ENCODE results near the genes DMAP1, EIF2B3, TOE1 and TSPAN1.

- RRBS: 2% methylated on average over 6 of the region's 45 CpGs
CAGE:
- cytosol, long polyA plus RNA: no peak
- long polyA plus RNA: no peak
- nucleus, long polyA plus RNA: no peak
Measured at GRCh38 chr1:44213143-44214145, at the start of gene DMAP1. DMAP1 (plus strand) TSS chr1:44213471.

DNA sequence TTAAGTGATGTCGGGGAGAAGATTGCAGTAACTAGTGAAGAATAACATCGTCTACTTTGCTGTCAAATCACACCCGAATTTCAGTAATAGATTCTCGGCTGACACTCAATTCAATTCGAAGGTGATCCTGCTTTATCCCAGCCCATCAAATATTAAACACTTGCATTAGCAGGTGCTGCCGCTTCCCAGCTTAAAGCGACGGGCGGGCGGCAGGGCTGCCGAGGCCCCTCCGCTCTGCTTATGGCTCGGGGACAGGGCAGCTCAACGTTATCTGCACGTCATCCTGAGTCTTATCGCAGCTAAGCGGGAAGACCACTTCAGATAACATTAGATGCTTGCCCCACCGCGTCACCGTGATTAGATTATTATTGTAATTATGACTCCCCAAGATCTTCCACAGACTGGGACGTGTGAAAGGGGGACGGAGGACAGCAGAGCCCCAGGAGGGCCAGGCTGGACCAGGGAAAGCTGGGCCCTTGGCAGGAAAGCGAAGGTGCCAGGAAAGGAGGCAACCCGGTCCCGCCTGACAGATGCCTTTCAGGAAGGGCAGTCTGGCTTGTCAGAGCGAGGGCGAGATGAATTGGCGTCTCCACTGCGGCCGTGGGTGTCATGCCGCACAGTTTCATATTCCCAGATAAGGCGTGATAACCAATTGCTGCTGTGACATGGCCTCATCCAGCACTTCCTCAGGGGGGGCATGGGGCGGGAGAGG is 36.9 kb downstream of the DMAP1 start:
- RRBS: no CpG with 5 or more reads among the region's 33 CpGs
CAGE:
- cytosol, long polyA plus RNA: no peak
- long polyA plus RNA: no peak
- nucleus, long polyA plus RNA: no peak

DNA sequence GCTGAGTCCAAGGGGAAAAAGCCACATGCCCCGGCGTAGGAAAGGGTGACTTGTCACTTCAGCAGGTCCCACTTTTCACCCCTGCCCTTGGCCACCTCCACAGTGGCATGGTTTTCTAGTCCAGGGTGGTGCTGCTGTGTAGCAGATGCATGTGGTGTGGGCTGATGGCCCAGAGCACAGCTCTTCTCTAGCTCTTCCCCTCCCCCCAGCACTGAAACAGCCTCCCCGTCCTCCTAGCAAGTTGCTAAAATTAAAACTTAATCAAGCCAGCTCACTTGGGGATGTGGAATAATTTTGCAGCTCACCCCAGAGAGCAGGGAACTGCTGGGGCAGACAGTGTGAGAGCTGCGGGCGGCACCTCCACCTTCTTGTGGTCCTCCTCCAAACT is 91.5 kb downstream of the RNF220 start:
- RRBS: no CpG with 5 or more reads among the region's 5 CpGs
CAGE:
- cytosol, long polyA plus RNA: no peak
- long polyA plus RNA: no peak
- nucleus, long polyA plus RNA: no peak

GRCh38 chr1:44524137-44524676 is 119.2 kb downstream of the RNF220 start:
- RRBS: 28% methylated on average over 2 of the region's 17 CpGs
CAGE:
- cytosol, long polyA plus RNA: no peak
- long polyA plus RNA: no peak
- nucleus, long polyA plus RNA: no peak

DNA sequence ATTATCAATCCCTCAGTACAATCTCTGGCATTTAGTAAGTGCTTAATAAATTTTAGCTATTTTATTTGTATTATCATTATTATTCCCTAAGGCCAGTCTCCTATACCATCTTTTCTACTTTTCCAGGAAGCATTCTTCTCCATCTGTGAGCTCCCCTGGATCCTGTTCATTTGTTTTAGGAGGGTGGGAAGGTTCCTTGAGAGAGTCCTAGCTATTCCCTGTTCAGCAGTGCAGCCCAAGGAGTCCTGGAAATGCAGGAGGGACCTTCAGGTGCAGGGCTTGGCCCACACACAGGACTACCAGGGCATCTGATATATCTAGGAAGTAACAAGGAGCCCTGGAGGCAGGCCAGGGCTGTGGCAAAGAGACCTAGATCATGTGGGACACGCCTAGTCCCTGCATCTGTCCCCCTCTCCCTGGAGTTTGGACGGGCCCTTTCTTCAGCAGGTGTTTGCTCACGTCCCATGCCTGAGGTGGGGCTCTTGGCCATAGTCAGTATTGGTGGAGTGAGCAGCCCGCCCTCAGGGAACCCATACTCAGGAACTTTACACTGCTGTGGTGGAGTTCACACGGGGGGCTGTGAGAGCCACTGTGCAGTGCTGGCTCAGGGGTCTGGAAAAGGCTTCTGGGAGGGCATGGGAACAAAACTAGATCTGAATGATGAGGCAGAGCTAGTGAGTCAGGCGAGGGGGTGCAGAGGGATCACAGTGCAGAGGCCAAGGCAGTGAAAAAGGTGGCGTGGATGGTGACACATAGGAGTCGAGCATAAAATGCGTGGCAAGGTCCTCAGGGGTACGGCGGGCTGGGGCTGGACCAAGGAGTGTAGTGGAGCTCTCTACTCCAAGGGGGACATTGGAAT is 25.7 kb downstream of the TMEM53 start:
- RRBS: no CpG with 5 or more reads among the region's 11 CpGs
CAGE:
- cytosol, long polyA plus RNA: no peak
- long polyA plus RNA: no peak
- nucleus, long polyA plus RNA: no peak

- RRBS: no CpG with 5 or more reads among the region's 2 CpGs
CAGE:
- cytosol, long polyA plus RNA: no peak
- long polyA plus RNA: no peak
- nucleus, long polyA plus RNA: no peak
Measured at GRCh38 chr1:44757400-44757738, 17.7 kb downstream of the KIF2C start.

DNA sequence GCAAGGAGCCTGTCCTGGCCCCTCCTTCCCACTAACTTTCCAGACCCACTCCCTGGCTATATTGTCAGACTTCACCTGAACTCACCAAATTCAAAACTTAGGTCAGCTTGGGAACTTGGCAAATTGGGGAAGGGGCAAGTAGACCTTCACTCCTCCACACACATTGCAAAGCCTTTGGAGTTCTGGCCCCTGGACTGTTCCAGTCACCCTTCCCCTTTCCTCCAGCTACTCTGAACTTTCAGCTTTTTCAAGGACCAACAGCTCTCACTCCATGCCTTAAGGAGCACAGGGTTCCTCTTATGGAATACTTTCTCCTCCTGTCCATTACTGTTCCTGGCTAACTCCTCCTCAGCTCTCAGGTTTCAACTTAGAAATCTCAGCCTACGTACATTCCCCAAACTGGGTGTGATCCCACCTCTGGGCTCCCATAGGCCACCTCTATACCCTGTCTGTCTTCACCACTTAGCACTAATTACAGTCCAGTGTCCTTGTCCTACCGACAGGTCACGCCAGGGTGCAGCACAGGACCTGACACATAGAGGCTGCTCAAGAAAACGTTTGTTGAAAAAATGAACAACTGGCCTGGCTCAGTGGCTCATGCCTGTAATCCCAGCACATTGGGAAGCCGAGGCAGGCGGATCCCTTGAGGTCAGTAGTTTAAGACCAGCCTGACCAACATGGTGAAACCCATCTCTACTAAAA is 5.5 kb upstream of the BEST4 start:
- RRBS: no CpG with 5 or more reads among the region's 6 CpGs
CAGE:
- cytosol, long polyA plus RNA: no peak
- long polyA plus RNA: no peak
- nucleus, long polyA plus RNA: no peak

DNA sequence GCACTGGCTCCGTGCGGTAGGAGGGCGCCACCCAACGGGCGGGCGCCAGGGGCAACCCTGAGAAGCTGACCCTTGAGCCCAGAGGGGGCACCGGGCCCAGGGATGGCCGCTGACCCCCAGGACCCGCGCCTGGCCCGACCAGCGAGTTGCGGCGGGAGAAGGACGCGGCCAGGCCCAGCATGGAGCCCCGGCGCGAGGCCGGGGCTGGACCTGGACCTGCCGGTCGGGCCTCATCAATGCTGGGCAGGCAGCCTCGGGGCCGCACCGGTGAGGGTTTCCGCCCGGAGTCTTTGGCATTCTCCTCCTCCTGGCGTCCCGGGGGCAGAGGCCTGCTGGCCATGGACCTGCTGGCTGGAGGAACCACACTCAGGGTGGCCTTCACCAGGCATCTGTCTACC is 823 bp downstream of the DYNLT4 start:
- RRBS: 92% methylated on average over 14 of the region's 29 CpGs
CAGE:
- cytosol, long polyA plus RNA: no peak
- long polyA plus RNA: no peak
- nucleus, long polyA plus RNA: no peak

DNA sequence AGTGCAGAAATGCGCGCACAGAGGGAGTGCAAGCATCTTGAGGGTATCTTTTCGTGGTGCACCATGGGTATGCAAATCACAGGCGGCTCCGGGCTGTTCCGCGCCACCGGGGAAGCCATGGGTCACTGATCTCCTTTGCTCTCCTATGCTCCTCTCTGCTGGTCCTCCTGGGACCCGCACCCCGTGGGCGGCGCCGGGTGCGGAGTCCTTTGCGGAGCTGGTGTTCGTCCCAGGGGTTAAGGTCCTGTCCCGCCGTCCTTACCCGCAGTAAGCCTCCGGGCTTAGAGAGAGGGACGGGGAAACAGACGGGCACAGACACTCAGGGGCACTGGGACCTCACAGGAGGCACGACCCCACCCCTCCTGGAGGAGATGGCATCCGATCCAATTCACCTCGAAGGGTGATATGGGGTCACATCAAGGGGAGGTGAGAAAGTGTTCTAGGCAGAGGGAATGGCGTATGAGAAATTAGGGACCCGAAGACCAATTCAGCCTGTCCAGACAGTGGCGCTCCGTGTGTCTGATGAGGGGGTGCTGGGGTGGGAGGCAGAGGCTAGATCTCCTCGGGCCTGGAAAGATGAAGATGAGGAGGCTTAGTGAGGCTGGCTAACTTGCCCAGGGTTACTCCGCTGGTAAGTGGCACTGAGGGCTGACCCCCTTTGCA is 11.9 kb downstream of the BTBD19 start:
- RRBS: 27% methylated on average over 13 of the region's 31 CpGs
CAGE:
- cytosol, long polyA plus RNA: no peak
- long polyA plus RNA: no peak
- nucleus, long polyA plus RNA: no peak

- RRBS: 2% methylated on average over 10 of the region's 53 CpGs
CAGE:
- cytosol, long polyA plus RNA: start-site peak on the minus strand at chr1:44986568-44986602, 73 and 63 reads in 2 replicates
- long polyA plus RNA: no peak
- nucleus, long polyA plus RNA: start-site peak on the minus strand at chr1:44986562-44986610, 63 and 33 reads in 2 replicates
Measured at GRCh38 chr1:44986098-44986978, at the start of gene EIF2B3. EIF2B3 (minus strand) TSS chr1:44986595.

DNA sequence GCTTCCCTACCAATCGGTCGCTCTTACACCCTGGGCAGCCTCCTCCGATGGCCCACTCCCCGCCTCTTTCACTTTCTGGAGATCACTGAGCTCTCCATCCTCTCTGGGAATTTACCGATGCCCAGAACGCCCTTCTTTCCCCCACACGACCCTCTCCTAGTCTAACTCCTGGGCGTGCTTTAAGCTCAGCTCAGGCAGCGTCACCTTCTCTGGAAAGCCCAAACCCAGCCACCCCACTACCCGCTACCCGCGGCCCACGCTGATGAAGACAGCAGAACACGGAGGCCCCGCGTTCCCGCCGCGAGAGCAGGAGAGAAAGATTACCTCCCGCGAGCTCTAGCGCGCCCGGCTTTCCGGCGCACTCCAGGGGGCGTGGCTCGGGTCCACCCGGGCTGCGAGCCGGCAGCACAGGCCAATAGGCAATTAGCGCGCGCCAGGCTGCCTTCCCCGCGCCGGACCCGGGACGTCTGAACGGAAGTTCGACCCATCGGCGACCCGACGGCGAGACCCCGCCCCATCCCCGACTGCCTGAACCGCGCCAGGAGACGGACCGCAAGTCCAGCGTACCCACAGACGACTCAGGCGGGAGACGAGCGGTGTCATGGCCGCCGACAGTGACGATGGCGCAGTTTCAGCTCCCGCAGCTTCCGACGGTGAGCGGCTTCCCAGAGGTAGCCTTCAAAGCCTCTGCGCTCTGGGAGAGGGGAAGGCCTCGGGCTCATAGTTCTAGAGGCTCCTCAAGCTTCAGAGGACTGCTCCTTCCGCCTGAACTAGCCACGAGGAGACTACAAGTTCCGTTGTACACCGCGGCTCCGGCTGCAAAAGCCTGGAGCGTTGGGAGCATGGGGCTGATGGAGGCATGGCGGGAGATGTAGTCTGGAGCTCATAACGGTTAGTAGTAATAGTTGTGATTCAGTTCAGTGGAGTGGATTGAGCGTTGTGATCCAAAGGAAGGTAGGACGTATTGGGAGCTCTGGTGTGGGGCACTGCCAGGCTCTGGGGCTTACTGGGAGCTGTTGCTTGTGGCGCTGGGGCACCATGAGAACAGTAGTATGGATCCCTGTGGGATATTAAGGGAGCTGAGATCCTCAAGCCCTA is at the start of gene TOE1:
TOE1 (plus strand) TSS at position 519 of the 1,098 bp plus-strand sequence.
- RRBS: 0% methylated on average over 7 of the region's 79 CpGs
CAGE:
- cytosol, long polyA plus RNA: start-site peak on the plus strand centred at position 128 of the sequence, 218 bp wide, 13 and 16 reads in 2 replicates
- long polyA plus RNA: start-site peak on the plus strand centred at position 533 of the sequence, 80 bp wide, 11 and 15 reads in 2 replicates
- nucleus, long polyA plus RNA: no peak

- RRBS: 93% methylated on average over 9 of the region's 19 CpGs
CAGE:
- cytosol, long polyA plus RNA: no peak
- long polyA plus RNA: no peak
- nucleus, long polyA plus RNA: no peak
Measured at GRCh38 chr1:45344868-45345735, 5.1 kb downstream of the TOE1 start.

DNA sequence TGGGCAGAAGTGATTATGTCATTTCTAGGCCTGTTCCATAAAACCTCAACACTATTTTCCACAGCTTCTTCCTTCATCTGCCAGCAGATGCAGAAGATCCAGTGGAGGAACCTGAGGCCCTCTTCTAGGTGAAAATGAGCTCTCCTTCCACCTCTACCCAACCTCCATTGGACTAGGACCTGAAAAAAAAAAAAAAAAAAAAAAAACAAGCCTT is 58.7 kb downstream of the TOE1 start:
CAGE:
- cytosol, long polyA plus RNA: no peak
- long polyA plus RNA: no peak
- nucleus, long polyA plus RNA: no peak

GRCh38 chr1:45554081-45554678 is 3.6 kb downstream of the AKR1A1 start:
- RRBS: no CpG with 5 or more reads among the region's 6 CpGs
CAGE:
- cytosol, long polyA plus RNA: no peak
- long polyA plus RNA: no peak
- nucleus, long polyA plus RNA: no peak

DNA sequence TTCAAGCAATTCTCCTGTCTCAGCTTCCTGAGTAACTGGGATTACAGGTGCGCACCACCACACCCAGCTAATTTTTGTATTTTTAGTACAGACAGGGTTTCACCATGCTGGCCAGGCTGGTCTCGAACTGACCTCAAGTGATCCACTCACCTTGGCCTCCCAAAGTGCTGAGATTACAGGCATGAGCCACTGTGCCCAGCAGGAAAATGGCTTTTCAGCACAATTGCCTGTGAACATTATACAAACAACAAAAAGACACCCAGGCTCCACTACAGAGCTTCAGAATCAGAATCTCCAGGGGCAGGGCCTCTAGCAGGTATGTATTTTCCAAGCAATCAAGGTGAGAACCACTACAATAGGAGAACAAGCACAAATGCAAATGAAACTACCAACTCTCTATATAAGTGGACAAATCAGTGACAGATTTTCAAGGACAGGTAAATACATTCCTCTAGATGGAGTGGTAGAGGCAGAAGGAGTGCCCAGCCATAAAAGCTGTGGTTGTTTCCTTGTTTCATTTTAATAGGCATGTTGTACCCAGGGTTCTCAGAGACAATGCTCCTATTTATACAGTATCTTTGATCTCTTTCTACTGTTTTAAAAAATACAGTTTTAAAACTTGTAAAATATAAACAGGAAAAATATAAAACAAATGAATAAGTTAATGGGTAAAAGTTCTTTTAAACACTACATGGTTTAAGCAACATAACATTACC is 20.1 kb upstream of the CCDC17 start:
- RRBS: no CpG with 5 or more reads among the region's 2 CpGs
CAGE:
- cytosol, long polyA plus RNA: no peak
- long polyA plus RNA: no peak
- nucleus, long polyA plus RNA: no peak

GRCh38 chr1:45651726-45652161 is 27.9 kb upstream of the CCDC17 start:
- RRBS: no CpG with 5 or more reads among the region's 5 CpGs
CAGE:
- cytosol, long polyA plus RNA: no peak
- long polyA plus RNA: no peak
- nucleus, long polyA plus RNA: no peak

DNA sequence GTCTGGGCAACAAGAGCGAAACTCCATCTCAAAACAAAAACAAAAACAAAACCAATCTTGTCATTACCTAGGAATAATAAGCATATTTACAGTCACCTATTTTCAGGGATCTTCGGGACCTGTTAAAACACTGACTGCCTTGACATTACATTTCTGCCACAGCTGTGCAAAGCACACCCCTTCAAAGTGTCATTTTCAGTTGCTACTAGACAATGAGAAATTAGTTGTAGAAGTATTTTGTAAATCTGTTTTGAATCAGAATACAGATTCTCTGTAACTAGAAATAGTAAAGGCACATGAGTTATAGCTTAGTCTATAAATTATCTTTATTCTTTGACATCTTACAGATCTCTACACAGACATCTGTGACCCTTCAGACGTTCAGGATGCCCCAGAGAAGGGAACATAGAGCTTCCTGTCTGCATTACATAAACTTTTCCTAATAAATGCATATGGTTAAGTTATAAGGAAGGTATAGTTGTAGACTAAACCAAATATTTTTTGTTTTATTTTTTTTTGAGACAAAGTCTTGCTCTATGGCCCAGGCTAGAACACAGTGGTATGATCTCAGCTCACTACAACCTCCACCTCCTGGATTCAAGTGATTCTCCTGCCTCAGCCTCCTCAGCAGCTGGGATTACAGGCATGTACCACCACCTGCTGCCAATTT is 8.9 kb downstream of the TMEM69 start:
- RRBS: no CpG with 5 or more reads among the region's 3 CpGs
CAGE:
- cytosol, long polyA plus RNA: no peak
- long polyA plus RNA: no peak
- nucleus, long polyA plus RNA: no peak

GRCh38 chr1:45702042-45702404 is 14.0 kb downstream of the TMEM69 start:
CAGE:
- cytosol, long polyA plus RNA: no peak
- long polyA plus RNA: no peak
- nucleus, long polyA plus RNA: no peak

GRCh38 chr1:46174463-46175445 is at the start of gene TSPAN1:
TSPAN1 (plus strand) TSS chr1:46175087.
- RRBS: 93% methylated on average over 7 of the region's 13 CpGs
CAGE:
- cytosol, long polyA plus RNA: no peak
- long polyA plus RNA: no peak
- nucleus, long polyA plus RNA: no peak

DNA sequence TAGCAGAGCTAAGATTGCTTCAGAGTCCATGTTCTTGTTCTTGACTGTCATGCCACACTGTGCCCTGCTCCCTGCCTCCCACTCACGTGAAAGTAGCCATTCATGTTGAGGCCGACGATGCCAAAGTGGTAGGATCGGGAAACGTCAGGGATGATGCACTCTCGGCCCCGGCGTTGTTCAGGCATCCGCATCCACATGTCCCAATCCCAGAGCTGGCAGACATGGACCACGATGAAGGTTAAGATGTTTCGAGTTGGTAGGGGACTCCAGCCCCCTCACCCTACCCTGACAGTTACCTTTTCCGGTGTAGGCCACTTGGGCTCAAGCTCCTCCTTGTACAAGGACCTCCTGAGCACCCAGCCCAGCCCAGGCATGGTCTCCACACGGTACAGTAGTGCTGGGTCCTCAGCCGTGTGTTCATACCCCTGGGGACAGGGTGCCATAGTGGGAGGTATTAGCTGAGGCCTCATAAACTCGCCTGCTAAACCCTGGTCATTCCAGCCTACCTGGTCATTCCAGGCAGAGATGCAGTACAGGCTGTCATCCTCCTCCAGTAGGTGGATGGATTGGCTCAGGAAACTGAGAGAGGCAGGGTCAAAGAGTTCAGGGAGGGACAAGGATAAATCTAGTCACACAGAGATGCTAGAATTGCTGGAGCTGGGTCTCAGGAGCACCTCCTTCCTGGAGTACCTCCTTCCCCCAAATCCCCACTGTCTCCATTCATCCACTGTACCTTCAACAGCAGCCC is 6.0 kb downstream of the POMGNT1 start:
- RRBS: no CpG with 5 or more reads among the region's 15 CpGs
CAGE:
- cytosol, long polyA plus RNA: no peak
- long polyA plus RNA: no peak
- nucleus, long polyA plus RNA: no peak

Data from SK-N-SH (cell line).